HT-29 (cell line): ENCODE results near the gene CBR4.

- RAMPAGE, long total RNA = no peak
These were observed 172.5 kb downstream of the TMA16 start for GRCh38 chr4:163666972-163667376.

- RAMPAGE, long total RNA = no peak
These were observed 33.0 kb downstream of the MARCHF1 start for GRCh38 chr4:164350659-164351302.

DNA sequence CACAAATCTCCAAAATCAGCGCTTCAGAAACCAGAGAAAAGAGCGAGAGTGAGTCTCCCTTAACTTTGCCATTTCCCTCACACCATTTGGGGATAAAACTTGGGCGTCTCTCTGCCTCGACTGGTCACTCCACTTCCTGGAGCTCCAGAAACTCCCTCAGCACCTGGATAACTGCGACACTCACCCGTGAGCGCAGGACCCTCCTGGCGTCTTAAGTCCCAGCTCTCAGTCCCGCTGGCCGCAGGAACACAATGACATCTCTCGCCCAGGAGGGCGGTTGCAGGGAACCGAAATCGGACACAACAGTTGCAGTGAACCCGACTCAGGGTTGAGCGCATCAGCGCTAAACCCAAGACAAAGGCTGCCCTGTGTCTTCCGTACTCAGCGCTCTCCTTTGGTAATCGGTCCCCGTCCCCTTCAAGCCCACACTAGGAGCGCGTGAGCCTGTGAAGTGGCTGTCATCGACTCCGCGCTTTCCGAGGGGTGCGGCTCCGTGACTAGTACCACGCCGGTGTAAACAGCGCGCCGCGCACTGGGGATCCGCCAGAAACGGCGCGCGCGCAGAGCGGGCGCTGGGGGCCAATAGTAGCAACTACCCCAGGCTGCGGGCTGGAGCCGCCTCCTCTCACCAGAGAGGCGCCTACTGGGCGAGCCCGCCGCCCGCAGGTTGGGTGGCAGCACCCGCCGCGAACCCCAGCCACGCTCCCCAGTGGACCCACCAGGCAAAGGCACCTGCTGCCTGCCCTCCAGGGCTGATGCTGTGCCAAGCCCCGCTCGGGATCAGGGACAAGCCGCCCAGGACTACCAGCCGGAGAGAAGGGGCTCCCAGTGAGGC lies 599 bp downstream of the MARCHF1 start:
- RAMPAGE, long total RNA = no peak

DNA sequence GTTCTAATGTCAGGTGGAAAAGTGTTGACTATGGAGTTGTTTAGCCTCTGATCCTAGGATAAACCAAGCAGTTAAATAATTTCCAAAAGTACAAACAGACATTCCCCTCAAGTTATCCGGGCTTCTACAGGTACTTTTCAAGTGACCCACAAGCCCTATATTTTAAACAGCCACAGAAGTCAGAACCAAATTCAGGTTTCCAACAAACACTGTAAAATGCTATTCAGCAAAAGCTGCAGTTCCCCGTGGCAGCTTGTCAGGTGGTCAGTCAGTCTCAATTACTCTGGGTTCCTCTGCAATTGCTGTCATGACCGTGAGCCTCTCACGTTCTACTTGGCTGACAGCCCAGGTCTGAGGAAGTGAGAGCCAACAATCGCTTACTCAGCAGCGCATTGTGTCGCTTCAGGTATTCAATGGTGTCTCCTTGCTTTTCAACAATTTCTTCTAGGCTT lies 25.7 kb downstream of the TRIM75 start:
- RAMPAGE, long total RNA = no peak

DNA sequence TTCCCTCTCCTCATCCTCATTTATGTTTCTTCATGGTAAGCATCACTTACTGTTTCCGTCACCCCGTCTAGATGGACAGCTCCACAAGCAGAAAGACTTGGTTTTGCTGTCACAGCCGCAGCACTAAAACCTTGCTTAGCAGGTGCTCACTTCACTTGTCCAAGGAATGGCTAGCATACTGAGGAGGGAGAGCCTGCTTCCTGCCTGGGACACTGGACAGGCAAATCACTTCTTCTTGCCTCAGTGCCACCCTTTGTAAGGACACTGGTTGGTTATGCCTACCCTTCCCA lies 506 bp upstream of the KLHL2 start:
- RAMPAGE, long total RNA = no peak

DNA sequence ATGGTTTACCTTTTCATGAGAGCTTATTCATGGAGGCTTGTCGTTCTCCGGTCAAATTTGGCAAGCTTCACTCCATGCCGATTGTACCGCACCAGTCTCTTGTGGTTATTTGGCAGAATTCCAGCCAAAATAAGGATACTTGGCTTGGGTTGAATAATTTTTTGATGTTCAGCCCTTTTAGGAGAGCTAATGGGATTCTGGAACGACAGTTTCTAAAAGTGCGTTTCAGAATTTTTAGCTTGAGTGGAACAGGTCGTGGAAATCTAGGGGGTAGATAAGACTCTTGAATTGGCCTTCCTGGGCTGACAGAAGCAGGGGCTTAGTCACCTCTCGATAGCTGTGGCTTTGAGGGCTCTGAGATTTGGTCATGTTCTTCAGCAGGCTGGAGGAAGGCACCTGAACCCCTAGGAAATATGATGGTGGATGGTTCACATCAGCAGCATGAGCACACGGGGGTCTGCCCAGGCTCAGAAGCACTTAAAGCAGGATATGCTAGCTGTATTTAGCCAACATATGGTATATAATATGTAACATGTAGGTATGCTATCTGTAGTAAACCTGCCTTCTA lies 1.5 kb downstream of the KLHL2 start:
- RAMPAGE, long total RNA = no peak

- RAMPAGE, long total RNA = no peak
These were observed 16.6 kb downstream of the MSMO1 start for GRCh38 chr4:165343801-165344725.

DNA sequence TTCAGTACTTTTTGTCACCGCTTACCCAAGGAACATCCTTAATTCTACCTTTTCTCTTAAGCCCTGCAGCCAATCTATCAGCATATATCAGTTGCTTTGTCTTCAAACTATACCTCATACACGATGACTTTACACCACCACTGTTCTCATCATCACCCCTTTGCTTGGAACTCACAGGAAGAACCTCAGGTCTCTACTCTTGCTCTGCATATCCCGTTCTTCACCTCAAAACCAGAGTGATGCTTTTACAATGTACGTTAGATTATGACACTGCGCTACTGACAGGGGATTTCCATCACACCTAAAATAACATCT lies 172.3 kb downstream of the TLL1 start:
- RAMPAGE, long total RNA = no peak

DNA sequence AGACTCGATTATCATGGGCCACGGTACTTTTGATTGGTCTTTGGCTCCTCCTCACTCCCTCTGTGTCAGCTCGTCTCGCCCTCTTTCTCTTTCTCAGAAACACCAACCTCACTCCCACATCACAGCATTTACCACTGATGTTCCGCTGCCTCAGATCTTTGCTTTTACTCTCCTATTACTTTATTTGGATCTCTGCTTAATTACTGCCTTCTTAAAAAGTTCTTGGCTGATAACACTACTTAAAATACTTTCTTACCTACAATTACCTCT lies 172.6 kb downstream of the TLL1 start:
- RAMPAGE, long total RNA = no peak

DNA sequence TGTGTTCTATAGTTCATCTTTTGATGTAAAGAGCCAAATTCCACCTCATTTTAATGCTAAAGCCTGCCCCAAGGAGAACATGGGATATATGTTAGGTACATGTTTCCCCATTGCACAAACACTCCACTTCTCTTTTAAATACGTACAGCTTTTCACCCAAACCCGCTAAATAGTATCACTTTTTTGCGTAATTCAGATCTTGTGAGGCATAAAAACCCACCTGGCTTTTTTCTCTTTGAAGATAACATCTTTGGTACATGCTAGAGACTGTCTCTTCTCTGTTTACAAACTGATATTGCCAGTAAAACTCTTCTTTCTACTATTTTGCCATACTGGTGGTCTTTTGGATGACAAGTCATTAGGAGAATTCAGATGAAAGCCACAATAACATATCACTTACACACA lies 608.4 kb downstream of the TLL1 start:
- RAMPAGE, long total RNA = no peak

DNA sequence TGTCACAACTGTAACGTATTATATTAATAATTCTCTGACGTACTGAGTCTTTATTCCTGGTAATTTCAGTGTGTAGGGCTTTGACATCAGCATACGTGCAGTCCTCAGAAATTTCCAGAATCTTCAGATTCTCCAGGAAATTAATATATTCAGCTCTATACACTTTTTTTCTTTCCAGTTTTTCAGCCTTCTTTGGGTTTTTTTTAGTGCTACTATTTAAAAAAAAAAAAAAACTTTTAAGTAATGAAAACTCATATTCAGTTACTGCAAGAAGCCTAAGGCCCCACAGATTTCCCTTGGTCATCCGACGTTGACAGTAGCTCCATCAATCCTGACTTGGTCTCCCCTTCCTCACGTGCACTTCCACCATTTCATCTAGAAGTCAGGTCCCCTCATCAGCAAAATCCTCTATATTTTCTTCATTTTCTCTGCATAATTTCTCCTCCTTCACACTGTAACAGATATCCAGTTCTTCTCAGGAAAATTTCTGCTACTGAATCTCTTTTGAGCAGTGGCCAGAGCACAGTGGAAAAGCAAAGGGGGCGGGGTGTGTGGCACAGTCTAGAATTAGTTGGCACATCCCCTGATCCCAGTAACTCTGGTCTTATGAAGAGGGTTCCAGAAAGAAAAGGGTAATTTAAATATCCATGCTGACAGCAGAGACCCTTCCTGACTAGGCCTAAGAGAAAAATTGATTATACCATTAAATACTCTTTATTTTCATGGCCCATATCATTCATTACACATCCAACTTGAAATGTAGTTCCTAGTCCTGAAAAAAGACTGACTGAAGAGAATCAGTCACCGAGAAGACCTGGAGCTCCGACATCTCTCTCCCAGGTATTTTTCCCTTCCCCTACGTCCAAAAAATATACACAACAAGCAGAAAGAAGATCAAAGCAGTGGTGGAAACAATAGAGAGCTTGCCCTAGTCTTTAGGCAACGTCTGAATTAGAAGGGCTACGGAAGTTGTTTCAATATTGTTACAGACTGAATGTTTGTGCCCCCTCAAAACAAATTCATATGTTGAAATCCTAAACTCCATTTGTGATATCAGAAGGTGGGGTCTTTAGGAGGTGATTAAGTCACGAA lies 77.7 kb upstream of the DDX60 start:
- RAMPAGE, long total RNA = no peak

- RAMPAGE, long total RNA = no peak
These were observed 58.6 kb downstream of the DDX60L start for GRCh38 chr4:168421684-168422196.

DNA sequence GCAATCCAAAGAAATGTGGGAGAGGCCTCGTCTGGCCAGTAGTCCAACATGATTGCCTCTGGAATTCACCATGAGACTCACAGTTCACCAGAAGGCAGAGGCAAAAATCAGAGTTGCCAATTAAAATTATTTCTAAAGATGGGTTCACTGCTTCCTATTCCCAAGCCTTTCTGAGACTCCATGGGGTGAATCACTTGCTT lies 2.1 kb upstream of the PALLD start:
- RAMPAGE, long total RNA = no peak

DNA sequence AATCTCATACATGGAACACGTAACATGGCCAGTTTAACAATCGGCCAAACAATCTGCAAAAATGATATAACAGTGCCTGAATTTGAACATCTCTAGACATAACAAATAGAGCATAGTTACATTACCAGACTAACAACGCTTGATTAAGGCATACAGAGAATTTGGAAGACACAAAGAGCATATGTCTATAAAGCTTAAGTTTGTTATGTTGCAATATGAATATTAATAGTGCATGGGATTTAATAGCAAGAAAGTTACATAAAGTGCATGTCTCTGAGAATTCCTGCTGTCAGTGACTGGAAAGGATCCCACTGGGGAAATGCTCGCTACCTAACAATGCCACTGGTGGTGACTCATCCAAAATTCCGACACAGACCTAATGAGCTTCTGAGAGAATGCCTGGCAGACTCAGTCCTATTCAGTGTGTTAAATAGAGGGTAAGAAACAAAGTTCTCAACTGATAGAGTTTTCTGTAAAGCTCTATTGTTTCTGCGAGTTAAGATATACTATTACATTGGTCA lies 107.6 kb downstream of the PALLD start:
- RAMPAGE, long total RNA = no peak

DNA sequence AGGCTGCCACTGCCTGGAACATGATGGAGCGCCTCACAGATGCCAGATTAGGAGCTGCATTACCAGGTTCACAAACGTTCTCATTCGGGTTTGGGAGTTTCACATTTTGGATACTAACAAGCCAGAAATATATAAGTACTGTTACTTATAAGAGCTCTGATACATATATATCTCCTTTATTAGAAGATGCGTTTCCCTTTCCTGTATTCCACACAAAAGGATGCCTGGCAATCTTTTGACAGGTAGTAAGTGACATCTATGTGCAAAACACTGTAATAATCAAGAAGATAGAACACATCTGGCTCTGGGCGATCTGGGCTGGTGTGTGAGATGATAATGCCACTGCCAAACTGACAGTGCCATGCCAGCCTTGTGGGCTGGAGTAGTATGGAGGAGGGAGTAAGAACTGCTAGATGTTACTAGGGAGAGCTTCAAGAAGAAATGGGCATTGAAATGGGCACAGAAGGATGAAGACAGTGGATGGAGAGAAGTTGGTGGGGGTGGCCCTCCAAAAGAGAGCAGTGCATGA lies 141.0 kb downstream of the CBR4 start:
- RAMPAGE, long total RNA = no peak

DNA sequence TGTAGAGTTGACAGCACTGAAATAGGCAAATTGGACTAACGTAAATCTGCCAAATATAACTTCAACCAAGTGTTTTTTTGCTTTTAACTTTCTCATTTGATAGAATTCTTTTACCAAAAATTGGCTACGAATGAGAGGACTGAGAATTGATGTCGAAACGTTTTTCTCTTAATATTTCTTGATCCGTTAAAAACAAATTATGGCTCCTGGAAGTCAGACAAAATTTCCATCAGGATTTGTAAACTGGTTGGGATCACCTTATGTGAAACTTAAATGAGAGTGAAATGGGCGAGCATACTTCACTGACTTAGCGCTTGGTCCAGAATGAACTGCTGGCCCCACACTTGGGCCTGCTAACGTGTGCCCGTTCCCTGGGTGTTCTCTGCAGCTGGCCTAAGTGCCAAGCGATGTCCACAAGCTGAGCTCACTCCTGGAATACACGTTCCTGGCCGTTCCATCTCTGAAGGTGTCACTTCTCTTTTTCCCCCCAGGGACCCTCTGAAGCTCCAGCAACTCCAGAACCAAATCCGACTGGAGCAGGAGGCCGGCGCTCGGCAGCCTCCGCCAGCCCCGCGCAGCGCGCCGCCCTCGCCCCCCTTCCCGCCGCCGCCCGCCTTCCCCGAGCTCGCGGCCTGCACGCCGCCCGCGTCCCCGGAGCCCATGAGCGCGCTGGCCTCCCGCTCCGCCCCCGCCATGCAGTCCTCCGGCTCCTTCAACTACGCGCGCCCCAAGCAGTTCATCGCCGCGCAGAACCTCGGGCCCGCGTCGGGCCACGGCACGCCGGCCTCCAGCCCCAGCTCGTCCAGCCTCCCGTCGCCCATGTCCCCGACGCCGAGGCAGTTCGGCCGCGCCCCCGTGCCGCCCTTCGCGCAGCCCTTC lies 132.6 kb downstream of the CBR4 start:
- RAMPAGE, long total RNA = no peak

GRCh38 chr4:168924255-168924620 lies 85.8 kb downstream of the CBR4 start:
- RAMPAGE, long total RNA = no peak

GRCh38 chr4:169009213-169010314 lies at the start of gene CBR4:
Gene CBR4 (minus strand): TSS chr4:169010255.
- RAMPAGE, long total RNA = no peak

DNA sequence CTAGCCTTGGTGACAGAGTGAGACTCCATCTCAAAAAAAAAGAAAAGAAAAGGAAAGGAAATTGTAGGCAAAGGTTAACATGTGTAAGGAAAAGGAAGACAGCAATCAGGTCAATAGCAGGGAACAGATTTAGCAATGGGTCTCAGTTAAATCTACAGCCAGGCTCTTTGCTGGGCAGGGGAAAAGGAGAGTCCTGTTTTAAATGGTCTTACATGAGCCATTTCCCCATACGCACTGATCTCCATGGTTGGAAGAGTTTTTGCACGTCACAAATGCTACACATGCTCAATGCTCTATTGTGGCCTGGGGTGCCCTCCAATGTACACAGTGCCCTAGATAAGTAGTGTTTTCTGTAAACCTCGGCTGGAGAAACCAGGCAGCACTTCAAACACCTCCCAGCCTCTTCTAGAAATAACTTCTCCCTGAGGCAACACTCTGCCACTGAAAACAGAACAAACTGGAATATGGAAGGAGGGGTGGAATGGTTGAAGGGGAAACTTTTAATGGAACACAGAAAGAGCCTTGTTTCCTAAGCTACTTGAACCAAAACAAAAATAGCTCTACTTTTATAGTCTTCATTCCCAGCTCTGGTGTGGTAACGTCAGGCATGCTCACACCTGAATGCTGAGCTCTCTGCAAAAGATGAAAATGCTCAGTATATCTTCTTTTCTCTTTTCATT lies 123.8 kb upstream of the CBR4 start:
- RAMPAGE, long total RNA = no peak

- RAMPAGE, long total RNA = no peak
These were observed 717 bp downstream of the CLCN3 start for GRCh38 chr4:169621189-169621401.